IMR-90 (cell line): ENCODE measurements around the gene CTNND2.

DNA sequence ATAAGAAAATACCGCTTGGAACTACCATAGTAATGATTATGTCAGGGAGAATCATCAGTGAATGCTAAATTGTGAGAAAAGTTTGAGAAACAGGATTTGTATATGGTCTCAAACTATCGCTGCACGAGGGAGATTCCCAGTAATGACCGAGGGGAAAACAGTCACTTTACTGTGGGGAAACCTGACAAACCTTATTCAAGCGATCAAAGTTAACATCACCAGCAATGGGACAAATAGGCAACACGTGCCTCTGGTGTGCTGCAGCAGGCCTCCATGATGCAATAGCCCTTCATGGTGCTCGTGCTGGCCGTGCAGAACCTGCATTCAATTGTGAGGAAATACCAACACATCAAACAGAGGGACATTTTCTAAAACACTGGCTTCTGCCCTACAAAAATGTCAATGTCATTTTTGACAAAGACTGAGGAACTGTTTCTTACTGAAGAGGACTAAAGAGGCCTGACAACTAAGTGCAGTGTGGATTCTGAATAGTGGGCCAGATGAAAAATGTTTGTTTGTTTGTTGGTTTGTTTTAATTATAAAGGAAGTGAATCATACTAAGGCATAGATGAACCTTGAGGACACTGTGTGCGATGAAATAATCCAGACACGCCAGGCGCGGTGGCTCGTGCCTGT lies 17.7 kb upstream of the MARCHF6 start:
- RRBS, result no CpG with 5 or more reads among the region's 13 CpGs
CAGE:
- cytosol, long polyA plus RNA, result no peak
- long polyA plus RNA, result no peak
- nucleus, long polyA plus RNA, result no peak

GRCh38 chr5:10375782-10376389 lies 22.4 kb downstream of the MARCHF6 start:
- RRBS, result no CpG with 5 or more reads among the region's 15 CpGs
CAGE:
- cytosol, long polyA plus RNA, result no peak
- long polyA plus RNA, result no peak
- nucleus, long polyA plus RNA, result no peak

DNA sequence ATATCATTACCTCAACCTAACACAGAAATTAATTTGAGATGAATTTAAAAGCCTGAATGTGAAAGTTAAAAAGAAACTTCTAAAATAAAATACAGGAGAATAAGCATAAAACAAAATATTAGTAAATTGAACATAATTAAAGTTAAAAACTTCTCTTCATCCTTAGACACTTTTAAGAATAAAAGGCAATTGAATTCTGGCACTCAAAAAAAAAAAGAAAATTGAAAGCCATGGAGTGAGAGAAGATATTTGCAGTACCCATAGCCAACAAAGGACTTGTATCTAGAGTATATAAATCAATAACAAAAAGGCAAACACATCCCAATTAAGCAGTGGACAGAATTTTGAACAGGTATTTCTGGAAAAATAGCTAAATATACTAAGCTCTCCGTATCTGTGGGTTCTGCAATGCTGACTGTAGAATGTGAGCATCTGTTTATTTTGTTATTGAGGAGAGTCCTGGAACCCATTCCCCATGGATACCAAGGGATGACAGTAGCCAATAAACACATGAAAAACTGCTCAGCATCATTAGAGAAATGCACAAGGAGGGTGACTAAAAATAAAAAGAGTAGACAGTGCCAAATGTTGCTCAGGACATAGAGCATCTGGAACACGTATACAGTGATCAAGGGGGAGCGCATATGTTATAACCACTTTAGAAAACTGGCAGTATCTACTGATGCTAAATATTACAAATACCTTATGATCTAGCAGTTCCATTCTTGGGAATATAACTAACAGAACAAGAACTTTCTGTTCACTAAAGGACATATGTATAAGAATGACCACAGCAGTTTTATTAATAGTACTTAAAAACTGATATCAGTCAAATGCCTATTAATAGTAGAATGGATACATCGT lies 30.9 kb downstream of the MARCHF6 start:
- RRBS, result no CpG with 5 or more reads among the region's 4 CpGs
CAGE:
- cytosol, long polyA plus RNA, result no peak
- long polyA plus RNA, result no peak
- nucleus, long polyA plus RNA, result no peak

DNA sequence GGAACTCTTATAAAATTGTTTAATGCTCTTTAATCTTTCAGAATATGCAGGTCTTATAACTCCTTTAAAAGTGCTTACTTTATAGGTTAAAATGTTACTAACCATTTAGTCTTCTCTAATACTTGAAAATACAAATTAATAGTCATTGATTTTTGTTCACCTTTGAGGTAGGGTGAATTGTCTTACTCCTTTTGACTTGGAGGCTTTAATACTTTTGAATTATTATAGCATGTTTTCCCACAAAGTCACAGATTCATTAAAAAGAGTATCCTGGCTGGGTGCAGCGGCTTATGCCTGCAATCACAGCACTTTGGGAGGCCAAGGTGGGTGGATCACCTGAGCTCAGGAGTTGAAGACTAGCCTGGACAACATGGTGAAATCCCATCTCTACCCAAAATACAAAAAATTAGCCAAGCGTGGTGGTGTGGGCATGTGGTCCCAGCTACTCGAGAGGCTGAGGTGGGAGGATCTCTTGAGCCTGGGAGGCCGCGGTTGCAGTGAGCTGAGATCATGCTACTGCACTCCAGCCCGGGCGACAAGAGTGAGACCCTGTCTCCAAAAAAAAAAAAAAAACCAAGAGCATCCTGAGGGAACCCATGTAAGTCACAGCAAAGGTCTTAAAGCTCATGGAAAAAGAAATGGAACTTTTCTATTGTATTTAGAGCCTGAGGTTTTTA lies 23.7 kb upstream of the ROPN1L start:
- RRBS, result no CpG with 5 or more reads among the region's 7 CpGs
CAGE:
- cytosol, long polyA plus RNA, result no peak
- long polyA plus RNA, result no peak
- nucleus, long polyA plus RNA, result no peak

DNA sequence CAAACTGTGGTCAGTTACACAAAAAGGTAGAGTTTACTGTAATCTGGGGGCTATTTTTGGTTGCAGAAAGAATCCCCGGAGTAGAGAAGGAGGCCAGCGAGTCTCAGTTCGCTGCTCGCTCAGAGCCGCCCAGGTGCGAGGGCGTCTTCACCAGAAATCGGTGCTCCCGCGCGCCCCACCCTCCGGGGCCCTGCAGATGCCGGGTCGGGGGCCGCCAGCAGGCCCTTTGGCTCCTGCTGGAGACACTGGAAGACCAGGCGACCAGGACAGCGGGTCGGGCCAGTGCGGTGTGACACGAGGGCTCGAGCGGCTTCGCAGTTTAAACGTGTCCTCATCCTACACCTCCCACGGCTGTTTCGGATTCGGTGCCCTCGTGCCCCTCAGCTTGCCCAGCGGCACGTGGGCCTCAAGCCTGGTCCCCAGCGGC lies 1.2 kb upstream of the ANKRD33B start:
- RRBS, result 71% methylated on average over 8 of the region's 31 CpGs
CAGE:
- cytosol, long polyA plus RNA, result no peak
- long polyA plus RNA, result no peak
- nucleus, long polyA plus RNA, result no peak

- RRBS, result no CpG with 5 or more reads among the region's 15 CpGs
CAGE:
- cytosol, long polyA plus RNA, result no peak
- long polyA plus RNA, result no peak
- nucleus, long polyA plus RNA, result no peak
Measured at GRCh38 chr5:10590492-10591244, 26.8 kb downstream of the ANKRD33B start.

- RRBS, result 4% methylated on average over 19 of the region's 85 CpGs
CAGE:
- cytosol, long polyA plus RNA, result no peak
- long polyA plus RNA, result no peak
- nucleus, long polyA plus RNA, result no peak
Measured at GRCh38 chr5:11904134-11904742, at the start of gene CTNND2. Gene CTNND2 (minus strand): TSS chr5:11904446.

GRCh38 chr5:12662311-12663122 lies 758.3 kb upstream of the CTNND2 start:
- RRBS, result no CpG with 5 or more reads among the region's 22 CpGs
CAGE:
- cytosol, long polyA plus RNA, result no peak
- long polyA plus RNA, result no peak
- nucleus, long polyA plus RNA, result no peak

- RRBS, result no CpG with 5 or more reads among the region's 9 CpGs
CAGE:
- cytosol, long polyA plus RNA, result no peak
- long polyA plus RNA, result no peak
- nucleus, long polyA plus RNA, result no peak
Measured at GRCh38 chr5:14154024-14154457, 10.9 kb downstream of the TRIO start.

GRCh38 chr5:14158696-14159521 lies 15.8 kb downstream of the TRIO start:
- RRBS, result no CpG with 5 or more reads among the region's 10 CpGs
CAGE:
- cytosol, long polyA plus RNA, result no peak
- long polyA plus RNA, result no peak
- nucleus, long polyA plus RNA, result no peak

- RRBS, result no CpG with 5 or more reads among the region's 7 CpGs
CAGE:
- cytosol, long polyA plus RNA, result no peak
- long polyA plus RNA, result no peak
- nucleus, long polyA plus RNA, result no peak
Measured at GRCh38 chr5:14176695-14177767, 33.9 kb downstream of the TRIO start.

DNA sequence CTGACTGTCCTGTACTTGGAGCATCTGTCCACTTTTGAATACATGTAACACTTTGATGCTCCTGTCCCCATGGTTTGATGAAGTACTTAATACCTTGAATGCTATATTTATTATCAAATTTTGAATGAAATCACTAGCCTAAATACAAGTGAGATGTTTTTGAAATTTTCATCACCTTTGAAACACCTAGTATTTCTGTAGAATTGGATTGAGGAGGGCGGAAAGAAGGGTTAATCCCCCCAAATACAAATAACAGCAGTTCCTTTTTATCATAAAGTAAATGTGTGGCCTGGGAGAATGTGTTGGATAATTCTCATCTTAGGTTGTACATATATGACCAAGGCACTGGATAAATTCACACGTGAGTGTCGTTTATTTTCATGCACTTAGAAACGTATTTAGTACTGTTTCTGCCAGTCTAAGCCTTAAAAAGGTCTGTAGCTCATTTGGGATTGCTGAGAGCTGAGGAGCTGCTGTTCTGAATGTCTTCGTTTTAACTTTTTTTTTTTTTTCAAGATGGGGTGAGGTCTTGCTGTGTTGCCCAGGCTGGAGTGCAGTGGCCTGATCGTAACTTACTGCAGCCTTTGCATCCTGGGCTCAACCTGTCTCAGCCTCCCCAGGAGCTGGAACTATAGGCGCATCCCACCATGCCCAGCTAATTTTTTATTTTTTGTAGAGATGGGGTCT lies 46.2 kb downstream of the TRIO start:
- RRBS, result no CpG with 5 or more reads among the region's 7 CpGs
CAGE:
- cytosol, long polyA plus RNA, result no peak
- long polyA plus RNA, result no peak
- nucleus, long polyA plus RNA, result no peak

DNA sequence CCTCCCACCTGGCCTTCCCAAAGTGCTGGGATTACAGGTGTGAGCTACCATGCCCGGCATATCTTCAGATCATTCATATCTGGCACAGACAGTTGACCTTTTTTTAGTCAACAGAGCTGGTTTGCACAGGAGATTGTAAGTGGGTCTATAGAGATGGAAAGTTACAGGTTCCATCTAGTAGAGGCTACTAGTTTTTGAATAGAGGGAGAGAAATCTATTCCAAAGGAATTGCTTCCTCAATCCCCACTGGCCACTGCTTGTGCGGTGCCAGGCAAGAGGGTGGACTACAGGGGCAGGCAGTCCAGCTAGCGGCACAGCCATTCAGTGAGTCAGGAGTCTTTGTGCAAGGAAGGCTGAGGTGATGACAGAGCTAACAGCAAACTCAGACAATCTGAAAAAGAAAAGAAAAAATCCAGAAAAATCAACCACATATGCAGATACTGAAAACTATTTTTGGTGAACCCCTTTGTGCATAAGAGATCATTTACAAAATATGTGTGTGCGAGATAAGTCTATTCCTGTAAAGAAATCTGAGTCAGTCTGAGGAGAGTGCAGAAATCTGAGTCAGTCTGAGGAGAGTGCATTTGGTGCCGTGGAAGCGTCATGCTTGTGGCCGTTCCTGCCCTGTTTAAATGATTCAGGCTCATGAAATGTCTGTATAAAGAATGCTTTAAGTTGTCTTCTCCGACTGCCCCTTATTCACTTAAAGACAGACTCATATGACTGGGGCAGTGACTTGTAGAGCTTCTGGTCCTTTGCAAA lies 47.0 kb downstream of the TRIO start:
- RRBS, result no CpG with 5 or more reads among the region's 8 CpGs
CAGE:
- cytosol, long polyA plus RNA, result no peak
- long polyA plus RNA, result no peak
- nucleus, long polyA plus RNA, result no peak

DNA sequence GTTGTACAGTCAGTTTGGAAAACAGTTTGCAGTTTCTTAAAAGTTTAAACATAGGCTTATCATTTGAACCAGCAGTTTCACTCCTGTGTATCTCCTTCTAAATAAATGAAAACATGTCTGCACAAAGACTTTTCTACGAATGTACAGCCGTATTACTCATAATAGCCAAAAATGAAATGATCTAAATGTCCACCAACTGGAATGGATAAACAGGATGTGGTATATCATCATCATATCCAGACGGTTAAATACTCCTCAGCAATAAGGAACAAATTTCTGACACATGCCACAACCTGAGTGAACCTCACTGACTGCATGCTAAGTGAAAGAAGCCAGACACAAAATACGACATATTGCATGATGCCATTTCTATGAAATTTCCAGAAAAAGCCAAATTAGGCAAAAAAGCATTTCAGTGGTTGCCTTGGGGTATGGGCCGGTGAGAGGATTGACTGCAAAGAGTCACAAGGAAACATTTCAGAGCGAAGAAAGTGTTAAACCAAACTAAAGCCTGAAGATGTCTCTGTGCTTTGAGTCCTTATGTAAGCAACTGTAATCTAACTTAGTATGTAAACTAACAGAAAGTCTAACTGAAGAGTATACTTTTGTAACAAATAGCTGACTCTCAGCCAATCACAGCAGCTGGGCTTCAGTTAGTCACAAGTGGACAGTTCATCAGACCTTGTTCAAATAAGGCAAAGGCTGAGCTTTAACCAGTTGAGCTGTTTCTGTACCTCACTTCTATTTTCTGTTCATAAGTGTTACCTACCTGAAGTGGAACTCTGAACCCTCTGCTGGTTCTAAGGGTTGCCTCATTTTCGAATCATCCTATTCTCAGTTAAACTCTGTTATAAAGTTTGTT lies 65.2 kb downstream of the TRIO start:
- RRBS, result no CpG with 5 or more reads among the region's 7 CpGs
CAGE:
- cytosol, long polyA plus RNA, result no peak
- long polyA plus RNA, result no peak
- nucleus, long polyA plus RNA, result no peak

GRCh38 chr5:14264478-14265121 lies 121.5 kb downstream of the TRIO start:
- RRBS, result no CpG with 5 or more reads among the region's 23 CpGs
CAGE:
- cytosol, long polyA plus RNA, result no peak
- long polyA plus RNA, result no peak
- nucleus, long polyA plus RNA, result no peak

- RRBS, result no CpG with 5 or more reads among the region's 17 CpGs
CAGE:
- cytosol, long polyA plus RNA, result no peak
- long polyA plus RNA, result no peak
- nucleus, long polyA plus RNA, result no peak
Measured at GRCh38 chr5:14445553-14446535, 135.7 kb upstream of the OTULINL start.

DNA sequence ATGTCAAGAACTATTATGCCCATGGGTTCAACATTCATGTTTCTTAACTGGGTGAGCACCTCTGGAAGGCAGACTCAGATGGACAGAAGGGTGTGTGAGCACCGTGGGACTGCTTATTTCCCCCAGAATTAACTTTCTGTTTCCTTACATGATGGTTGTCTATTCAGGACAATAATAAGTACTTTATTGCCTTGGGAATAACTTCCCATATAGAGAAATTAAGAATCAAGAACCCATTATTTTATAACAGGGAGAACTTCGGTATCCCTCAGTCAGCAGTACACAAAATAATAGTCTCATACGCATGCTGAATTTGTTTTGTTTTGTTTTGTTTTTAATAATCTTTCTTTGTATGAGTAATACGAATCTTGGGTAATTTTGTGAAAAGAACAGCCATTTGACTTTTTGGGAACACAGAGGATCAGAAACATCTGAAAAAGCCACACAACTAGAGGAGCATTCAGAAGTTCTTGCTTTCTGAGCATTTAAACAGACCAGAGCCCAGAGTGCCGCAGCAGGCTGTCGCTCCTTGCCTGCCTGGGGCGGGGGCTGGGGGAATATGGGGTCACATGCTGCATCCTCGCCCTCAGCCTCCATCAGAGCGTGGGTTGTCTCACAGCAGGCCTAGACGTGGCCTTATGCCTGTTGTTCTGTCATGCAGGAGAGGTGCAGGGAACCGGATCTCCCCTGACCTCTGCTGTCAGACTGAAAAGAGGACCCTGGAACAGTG lies 133.6 kb upstream of the OTULINL start:
- RRBS, result no CpG with 5 or more reads among the region's 11 CpGs
CAGE:
- cytosol, long polyA plus RNA, result no peak
- long polyA plus RNA, result no peak
- nucleus, long polyA plus RNA, result no peak

- RRBS, result no CpG with 5 or more reads among the region's 6 CpGs
CAGE:
- cytosol, long polyA plus RNA, result no peak
- long polyA plus RNA, result no peak
- nucleus, long polyA plus RNA, result no peak
Measured at GRCh38 chr5:14471237-14471697, 110.3 kb upstream of the OTULINL start.

DNA sequence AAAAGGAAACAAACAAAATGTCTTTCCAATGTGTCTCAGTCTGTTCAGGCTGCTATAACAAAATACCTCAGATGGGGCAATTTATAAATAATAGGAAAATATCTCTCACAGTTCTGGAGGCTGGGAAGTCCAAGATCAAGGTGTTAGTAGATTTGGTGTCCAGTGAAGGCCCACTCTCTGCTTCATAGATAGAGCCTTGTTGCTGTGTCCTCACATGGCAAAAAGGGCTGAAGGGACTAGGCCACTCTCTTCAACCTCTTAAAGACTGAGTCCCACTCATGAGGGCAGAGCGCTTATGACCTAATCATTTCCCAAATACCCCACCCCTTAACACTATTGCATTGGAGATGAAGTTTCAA lies 8.9 kb upstream of the OTULINL start:
- RRBS, result no CpG with 5 or more reads among the region's 1 CpG
CAGE:
- cytosol, long polyA plus RNA, result no peak
- long polyA plus RNA, result no peak
- nucleus, long polyA plus RNA, result no peak

DNA sequence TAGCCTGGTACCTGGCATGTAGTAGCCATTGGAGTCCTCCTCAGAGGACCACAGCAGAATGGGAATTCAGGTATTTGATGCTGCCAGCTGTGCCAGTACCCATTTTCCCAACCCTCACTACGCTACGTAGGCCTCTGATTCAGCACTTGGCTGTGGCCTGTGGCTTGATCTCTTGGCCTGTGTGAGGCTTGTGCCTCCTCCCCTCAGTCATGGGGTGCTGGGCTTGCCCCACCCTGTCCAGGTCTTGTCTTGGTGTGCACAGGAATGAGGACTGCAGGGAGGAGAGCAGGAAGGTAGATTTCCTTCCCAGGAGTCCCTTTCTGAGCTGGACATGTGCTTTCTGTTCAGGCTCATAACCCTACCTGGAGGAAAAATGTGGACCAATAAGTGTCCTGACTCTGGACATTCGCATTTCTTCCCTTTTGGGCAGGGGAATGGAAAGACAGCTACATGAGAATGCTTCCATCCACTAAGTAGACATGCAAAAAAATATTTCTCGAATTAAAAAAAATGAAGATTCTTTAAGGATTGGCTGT lies 11.9 kb downstream of the OTULIN start:
- RRBS, result no CpG with 5 or more reads among the region's 4 CpGs
CAGE:
- cytosol, long polyA plus RNA, result no peak
- long polyA plus RNA, result no peak
- nucleus, long polyA plus RNA, result no peak